LHCN-M2 (cell line): Measurements from ENCODE around the gene RPL32.

- RAMPAGE, long total RNA: no peak
Measured at GRCh38 chr3:10377207-10377868, 56.4 kb upstream of the SEC13 start.

DNA sequence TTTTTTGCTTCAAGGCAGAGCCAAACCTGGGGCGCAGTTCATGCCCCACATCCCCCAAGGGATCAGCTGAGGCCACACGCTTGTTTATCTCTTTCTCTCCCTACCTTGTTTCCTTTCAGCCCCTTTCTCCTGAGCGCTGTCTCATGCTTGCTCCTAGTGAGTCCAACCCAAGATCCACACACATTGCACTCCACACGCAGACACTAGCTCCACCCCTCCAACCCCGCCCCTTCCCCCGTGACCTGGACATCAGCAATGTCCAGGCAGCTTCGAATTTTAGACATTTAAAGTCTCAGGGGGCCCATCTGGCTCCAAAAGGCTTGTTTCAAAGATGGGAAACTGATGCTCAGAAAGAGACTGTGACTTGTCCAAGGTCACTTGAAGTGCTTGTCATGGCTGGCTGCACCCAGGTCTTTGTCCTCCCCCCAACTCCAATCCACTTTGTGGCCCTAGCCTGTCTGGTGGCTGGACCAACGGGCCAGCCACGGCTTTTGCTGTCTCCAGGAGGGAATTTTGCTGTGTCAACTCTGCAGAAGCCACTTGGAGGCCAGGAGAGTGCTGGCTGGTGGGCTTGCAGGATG is 8.8 kb downstream of the ATP2B2 start:
- RAMPAGE, long total RNA: no peak

DNA sequence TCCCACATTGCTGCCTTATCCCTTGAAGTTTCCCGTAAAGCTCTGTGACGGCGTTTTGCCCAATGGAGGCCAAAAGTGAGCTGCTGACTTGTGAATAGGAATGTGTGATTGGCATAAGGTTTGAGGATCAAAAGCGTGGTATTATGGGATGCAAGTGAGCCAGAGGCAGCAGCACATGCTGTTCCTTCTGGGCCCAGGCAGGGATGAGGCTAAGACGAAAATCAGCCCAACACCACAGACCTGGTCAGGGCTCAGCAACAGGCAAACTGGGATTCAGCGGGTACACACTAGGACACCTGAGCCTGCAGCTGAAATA is 47.0 kb upstream of the SLC6A11 start:
- RAMPAGE, long total RNA: no peak

- RAMPAGE, long total RNA: no peak
Measured at GRCh38 chr3:10988049-10988406, 4.5 kb upstream of the SLC6A1 start.

DNA sequence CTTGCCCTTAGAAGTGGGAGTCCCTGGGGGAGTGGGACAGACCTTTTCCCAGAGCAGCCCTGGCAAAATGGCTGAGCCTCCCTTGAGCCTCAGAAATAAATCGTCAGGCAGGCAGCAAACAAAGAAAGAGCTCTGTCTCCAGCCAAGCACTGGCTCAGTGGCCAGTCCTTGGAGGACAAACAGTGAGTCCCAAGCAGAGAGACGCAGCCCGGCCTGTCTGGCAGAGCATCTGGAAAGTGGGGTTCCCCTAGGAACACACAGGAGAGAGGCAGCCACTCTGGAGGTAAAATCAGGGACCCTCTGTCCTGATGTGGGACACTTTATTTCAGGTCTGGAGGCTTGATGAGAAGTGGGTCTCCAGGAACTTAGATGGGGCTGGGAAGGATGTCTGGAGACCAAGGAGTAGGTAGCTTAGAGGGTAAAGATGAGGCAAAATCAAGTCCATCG is 1.8 kb downstream of the SLC6A1 start:
- RAMPAGE, long total RNA: no peak

- RAMPAGE, long total RNA: no peak
Measured at GRCh38 chr3:11391129-11391530, 118.9 kb downstream of the ATG7 start.

DNA sequence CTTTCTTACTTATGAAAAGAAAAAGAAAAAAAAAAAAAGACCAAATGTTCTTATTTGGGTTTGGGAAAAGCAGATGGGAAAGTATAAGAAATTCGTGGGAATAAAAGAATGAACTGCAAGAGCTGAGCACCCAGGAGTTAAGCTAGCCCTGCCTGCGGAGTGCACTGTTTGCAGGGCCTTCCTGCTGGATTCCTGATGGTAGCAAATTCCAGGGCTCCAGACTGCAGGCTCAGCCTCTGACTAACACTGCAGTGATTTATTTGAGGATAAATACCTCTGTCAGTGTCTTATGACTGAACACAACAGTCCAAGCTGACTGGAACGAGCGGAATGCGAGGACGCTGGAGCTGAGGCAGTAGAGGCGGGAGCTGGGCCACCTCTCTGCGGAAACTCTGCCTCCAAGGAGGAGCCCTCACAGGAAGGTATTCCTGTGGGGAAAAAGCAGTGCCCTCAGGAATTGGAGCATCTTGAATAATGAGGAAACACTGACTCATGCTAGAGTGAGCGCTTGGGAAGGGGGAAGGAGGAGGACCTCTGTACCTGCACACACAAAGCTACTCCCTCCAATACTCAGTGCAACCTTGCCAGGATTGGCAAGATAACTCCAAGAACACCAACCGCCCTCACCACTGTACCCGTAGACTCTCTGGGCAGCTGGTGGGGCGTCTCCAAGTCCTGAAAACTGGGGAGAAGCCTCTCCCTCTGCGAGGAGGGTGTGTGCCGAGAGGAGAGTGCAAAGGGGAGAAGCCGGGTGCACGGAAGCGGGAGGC is 43.2 kb downstream of the VGLL4 start:
- RAMPAGE, long total RNA: no peak

GRCh38 chr3:11603332-11604110 is 40.2 kb downstream of the VGLL4 start:
- RAMPAGE, long total RNA: no peak

- RAMPAGE, long total RNA: no peak
Measured at GRCh38 chr3:11721381-11721921, 77.7 kb upstream of the VGLL4 start.

GRCh38 chr3:11795604-11796126 is 51.0 kb downstream of the TAMM41 start:
- RAMPAGE, long total RNA: no peak

DNA sequence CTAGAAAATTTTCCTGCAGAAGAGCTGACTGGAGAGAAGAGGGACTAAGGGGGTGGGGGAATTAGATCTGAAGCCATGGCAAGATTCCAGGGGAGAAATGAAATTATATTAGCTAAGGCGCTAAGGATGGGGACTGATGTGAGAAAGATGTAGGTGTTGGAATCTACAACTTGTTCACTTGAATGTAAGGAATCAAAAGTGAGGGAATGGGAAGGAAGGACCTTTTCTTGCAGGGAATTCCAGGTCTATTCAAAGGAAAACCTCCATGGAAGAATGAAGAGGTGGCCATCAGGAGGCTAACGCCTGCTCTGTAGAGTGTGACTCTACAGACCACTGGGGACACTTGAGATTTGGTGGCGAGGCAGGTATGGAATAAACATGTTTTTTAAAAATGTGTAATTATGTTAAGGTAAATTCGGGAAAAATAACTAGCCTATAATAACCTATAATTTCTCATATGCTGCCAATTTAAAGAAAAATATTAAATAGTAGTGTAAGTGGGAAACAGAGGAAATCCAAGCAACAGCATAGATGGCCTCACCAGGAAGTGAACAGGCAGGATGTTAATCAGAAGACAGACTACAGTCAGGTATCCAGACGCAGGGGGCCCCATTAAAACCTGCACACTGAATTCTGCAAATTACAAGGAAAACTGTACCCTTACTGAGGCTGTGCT is 1.4 kb downstream of the TAMM41 start:
- RAMPAGE, long total RNA: no peak

DNA sequence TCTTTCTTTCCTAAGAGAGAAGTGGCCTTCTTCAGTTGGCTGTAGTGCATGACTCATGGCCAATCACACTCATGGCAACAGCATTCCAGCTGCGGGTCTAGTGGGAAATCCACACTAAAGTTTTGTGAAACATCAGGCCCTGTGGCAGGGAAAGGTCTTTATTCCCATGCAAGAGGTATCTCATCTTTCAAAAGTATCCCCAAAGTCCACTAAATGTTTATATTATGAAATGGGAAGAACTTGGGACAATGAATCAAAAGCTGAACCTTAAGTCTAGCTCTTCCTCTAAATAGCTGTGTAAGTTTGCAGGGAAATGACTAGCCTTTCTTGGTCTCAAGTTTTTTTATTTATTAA is 11.7 kb upstream of the TIMP4 start:
- RAMPAGE, long total RNA: no peak

GRCh38 chr3:12393760-12394268 is 90.5 kb upstream of the TSEN2 start:
- RAMPAGE, long total RNA: no peak

- RAMPAGE, long total RNA: no peak
Measured at GRCh38 chr3:12436244-12437172, 47.8 kb upstream of the TSEN2 start.

GRCh38 chr3:12555955-12556605 is 807 bp upstream of the MKRN2 start:
- RAMPAGE, long total RNA: no peak

- RAMPAGE, long total RNA: no peak
Measured at GRCh38 chr3:12798450-12799072, 2.1 kb downstream of the CAND2 start.

GRCh38 chr3:12841418-12841758 is at the start of gene RPL32:
Gene RPL32 (minus strand): TSS chr3:12841565.
- RAMPAGE, long total RNA: start-site peak on the minus strand at chr3:12841518-12841546, 7,033 reads

GRCh38 chr3:12906528-12906961 is 65.2 kb upstream of the RPL32 start:
- RAMPAGE, long total RNA: no peak

GRCh38 chr3:12924555-12924924 is 83.2 kb upstream of the RPL32 start:
- RAMPAGE, long total RNA: no peak

- RAMPAGE, long total RNA: no peak
Measured at GRCh38 chr3:12948110-12948996, 107.0 kb upstream of the RPL32 start.